ENCODE measurements around the gene GSTA3.

GRCh38 chr6:49593356-49593819 lies 42.9 kb downstream of the C6orf141 start:
- PRO-cap, result no peak

DNA sequence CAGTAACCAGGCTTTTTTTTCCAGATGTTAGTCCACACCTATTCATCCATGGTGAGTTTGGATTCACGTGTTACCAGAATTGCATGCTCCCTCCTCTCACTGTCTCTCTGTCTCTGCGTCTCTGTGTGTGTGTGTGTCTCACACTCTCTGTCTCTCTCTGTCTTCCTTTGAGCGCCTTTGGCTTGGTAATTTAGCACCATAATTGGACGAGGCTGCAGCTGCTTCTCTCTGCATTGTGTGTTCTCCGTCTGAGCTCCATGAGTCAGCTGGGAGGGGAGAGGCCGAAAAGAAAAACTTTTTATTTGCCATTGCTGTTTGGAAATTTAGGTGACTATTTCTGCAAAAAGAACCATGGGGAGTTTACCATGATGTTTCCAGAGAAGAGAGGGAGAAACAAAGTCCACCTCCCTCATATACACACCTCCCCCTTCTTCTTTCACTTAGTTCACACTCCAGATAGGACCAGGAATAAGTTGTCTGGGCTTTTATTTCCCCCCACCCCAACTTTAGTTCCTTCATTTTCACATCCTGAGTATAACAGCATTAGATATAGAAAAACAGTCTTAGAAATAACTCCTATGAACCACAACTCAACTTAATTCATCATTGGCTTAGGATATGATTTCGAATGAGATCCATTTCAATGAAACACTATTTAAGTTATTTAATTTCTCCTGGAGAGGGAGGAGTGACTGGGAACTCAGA lies 3.6 kb downstream of the TFAP2B start:
- PRO-cap, result no peak

- PRO-cap, result no peak
Measured at GRCh38 chr6:51137831-51138127, 319.1 kb downstream of the TFAP2B start.

DNA sequence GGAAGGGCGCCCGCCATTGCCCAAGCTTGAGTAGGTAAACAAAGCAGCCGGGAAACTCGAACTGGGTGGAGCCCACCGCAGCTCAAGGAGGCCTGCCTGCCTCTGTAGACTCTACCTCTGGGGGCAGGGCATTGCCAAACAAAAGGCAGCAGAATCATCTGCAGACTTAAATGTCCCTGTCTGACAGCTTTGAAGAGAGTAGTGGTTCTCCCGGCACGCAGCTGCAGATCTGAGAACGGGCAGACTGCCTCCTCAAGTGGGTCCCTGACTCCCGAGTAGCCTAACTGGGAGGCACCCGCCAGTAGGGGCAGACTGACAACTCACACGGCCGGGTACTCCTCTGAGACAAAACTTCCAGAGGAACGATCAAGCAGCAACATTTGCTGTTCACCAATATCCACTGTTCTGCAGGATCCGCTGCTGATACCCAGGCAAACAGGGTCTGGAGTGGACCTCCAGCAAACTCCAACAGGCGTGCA lies 406.1 kb downstream of the TFAP2B start:
- PRO-cap, result no peak

- PRO-cap, result no peak
Measured at GRCh38 chr6:52124566-52125224, 37.3 kb upstream of the PKHD1 start.

DNA sequence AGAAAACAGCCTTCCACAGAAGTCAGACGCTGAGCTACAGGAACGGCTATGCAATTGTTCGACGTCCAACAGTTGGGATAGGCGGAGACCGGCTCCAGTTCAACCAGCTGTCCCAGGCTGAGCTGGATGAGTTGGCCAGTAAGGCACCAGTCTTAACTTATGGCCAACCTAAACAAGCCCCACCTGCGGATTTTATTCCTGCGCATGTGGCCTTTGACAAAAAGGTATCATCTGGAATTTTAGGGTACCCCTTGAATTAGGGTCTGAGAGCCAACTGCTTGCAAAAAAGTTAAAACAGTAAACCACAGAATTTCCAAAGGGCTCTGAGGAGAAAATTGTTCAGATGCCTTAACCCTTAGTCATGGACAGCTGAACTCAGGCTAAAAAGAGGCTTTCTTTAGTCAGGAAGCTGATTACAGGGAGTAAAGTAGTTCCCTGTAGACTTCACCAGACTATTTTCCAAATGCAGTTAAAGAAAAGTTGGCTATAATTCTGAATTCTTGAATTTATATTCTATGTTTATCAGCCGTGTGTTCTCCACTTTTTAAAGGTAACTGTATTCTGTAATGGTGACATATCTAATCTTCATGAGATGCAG lies 3.9 kb downstream of the EFHC1 start:
- PRO-cap, result no peak

DNA sequence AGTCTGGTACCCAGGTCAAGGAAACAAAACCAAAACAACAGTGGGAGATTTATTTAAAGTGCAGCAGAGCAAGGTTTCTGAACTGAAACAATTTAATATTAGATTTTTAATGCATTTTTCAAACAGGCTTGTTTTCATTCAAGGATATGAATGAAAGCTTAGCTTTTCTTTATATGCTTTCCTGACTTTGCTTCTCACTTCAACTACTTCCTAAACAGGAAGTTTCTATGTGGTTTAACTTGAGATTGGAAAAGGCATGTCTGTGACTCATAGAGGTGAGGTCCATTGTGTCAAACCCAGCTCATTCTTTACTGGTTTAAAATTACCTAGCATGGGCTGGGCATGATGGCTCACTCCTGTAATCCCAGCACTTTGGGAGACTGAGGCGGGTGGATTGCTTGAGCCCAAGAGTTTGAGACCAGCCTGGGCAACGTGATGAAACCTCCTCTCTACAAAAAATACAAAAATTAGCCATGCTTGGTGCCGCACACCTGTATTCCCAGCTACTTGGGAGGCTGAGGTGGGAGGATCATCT lies 34.4 kb downstream of the EFHC1 start:
- PRO-cap, result no peak

DNA sequence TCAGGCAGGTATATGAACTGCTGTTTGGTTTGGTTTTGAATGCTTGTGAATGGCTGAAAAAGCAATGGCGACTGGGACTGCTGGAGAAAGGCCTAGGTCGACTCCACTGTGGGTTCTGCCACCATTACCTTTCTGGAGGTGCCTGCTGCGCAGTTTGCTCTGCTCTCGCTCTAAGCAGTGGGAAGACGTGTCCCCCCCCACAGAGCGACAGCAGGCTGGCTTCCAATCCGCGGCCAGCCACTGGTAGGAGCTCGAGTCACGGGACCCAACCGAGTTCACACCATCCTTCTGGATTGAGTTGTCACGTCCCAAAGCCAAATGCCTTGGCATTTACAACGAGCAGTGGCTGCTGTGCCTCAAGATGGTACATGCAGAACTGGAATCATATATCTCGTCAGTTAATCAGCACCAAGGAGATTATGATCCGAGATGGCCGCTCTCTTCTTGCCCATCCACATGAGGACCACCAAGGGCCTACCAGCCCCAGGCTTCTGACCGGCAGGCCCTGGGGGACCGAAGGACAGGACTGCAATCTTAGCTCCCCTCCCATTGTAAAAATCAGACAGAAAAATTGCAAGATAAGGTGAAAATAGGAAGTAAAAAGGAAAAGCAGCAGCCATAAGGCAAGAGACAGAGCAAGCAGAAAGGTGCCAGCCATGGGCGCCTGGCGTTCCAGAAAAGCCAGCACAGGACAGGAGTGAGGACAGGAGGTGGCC lies 74.5 kb downstream of the TRAM2 start:
- PRO-cap, result no peak

DNA sequence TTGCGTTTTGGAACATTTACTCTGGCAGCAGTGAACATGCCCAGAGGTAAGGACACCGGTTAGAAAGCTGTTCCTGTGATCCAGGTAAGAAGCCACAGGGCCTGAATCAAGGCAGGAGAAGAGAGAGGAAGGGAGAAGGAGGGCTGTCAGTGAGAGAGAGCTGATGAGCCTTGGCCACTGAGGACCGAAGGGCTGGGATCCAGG lies 58.5 kb downstream of the TRAM2 start:
- PRO-cap, result no peak

- PRO-cap, result no peak
Measured at GRCh38 chr6:52909493-52909873, at the start of gene GSTA3. TSS of gene GSTA3 (minus strand) at chr6:52909698.

DNA sequence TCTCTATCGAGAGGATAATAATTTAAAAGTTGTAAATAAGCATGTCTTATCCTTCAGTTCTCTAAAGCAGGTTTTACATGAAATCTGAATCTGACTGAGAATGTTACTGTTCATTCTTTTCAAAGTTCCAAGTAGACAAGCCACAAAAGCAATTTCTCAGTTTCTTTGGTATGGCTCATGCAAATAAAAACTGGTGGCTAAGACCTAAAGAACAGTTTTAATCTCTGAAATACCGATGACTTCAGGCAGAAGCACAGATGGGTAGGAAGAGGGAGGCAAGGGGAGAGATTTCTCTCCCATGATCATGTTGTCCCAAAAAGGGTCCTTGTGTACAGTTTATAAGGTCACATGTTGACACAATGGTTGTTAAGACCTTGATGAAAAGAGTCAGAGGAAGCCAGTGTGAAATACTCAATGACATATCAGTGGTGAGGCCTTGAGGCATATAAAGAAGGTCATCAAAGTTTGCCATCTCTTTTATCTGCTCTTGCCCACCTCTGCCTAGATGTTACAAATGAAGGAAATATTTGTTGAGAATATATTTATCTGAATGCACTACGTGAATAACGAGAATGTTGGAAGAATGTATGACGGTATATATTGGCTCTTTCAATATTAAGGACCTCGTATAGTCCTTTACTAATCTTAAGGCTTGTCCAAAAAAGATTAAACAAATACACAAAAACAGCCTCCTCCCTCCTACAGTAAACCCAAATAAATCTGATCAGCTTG lies 87.8 kb upstream of the GCM1 start:
- PRO-cap, result unidirectional peak, plus-strand start at position 227 of the sequence

DNA sequence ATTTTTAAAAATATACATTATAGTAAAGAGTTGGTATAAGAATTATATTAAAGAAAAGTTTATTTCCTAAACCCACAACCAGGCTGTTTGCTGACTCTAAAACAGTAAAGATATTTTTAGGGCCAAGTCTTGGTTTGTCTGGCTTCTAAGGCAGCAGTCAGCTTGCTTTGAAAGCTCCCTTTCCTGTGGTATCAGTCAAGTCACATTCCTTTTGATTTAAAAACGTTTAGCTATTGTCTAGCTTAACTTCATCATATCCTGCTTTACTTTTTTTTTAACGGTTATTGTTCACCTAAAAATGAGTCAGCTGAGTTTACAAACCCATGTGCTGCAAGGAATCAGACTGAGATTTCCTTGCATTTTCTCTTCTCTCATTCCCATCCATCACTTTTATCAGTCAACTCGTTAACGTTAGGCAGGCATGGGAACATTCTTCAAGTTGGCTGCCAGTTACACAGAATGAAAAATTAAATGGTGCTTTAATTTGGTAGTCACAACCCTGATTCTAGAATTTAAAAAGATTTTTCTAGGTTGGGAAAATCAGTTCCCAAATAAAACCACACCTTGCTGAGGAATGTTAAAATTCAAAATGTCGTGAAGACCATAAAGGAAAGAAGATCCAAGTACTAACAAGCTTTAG lies 46.0 kb downstream of the ELOVL5 start:
- PRO-cap, result unidirectional peak, minus-strand start at position 193 of the sequence

GRCh38 chr6:53343862-53345309 lies 4.4 kb downstream of the ELOVL5 start:
- PRO-cap, result no peak

GRCh38 chr6:53358721-53359267 lies 10.0 kb upstream of the ELOVL5 start:
- PRO-cap, result bidirectional peak, plus-strand start at chr6:53358870, minus-strand start at chr6:53358801

GRCh38 chr6:53433410-53433803 lies 84.7 kb upstream of the ELOVL5 start:
- PRO-cap, result no peak

DNA sequence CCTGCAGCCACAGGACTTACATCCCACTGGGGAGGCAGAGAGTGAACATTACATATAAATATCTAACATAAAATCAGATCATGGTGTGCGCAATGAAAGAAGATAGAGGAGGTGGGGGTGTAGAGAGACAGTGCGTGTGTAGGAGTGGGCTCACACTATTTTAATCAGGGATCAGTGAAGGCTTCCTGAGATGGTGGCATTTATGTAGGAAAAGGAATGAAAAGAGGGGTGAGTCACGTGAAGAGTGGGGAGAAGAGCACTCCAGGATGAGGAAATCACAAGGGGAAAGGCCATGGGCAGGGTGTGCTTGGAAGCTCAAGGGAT lies 80.2 kb downstream of the GCLC start:
- PRO-cap, result no peak

DNA sequence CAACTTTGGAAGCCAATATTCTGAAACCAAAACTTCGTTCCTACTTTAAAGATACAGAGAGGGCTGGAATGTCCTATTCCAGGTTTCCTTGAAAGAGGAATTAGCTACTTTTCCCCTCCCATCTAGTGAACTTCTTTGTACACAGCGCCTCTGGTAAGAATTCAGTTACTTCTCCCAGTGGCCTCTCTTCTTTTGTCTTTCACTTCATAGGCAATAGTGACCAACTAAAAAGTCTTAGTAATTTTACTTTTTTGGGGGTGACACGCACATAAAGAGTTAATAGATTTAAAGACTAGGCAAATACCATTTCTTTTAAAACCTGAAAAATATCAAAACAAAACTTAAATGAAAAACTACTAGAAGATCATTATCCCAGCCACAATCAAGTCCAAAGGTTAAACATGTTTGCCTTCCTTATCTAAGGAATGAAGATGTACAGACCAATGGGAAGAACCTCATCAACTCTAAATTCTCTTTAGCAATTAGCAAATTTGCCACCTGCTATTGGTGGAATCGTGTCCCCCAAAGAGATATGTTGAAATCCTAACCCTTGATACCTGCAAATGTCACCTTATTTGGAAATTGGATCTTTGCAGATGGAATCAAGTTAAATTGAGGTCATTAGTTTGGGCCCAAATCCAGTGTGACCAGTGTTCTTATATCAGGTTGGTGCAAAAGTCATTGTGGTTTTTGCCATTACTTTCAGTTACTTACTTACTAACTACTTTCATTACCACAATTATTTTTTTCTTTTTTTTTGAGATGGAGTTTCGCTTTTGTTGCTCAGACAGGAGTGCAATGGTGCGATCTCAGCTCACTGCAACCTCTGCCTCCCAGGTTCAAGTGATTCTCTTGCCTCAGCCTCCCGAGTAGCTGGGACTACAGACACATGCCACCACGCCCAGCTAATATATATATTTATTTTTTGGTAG lies 31.5 kb downstream of the KLHL31 start:
- PRO-cap, result no peak

DNA sequence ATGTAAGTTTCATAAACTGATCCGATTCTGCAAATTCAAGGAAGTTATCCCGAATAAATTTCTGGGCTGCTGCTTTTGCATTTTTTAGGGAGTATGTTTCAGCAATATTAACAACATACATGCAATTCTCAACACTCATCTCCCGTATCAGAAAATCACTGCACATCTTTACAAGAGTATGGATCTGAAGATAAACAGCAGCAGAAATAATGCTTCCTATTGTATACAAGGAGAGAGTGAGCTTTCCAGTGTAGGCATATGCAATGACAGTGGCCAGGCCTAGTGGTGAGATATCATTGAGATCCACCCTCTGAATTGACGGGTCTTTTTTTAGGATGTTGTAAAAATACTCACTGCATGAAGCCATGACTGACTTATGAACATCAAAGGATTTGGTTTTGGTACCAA lies 10.9 kb downstream of the KLHL31 start:
- PRO-cap, result no peak

DNA sequence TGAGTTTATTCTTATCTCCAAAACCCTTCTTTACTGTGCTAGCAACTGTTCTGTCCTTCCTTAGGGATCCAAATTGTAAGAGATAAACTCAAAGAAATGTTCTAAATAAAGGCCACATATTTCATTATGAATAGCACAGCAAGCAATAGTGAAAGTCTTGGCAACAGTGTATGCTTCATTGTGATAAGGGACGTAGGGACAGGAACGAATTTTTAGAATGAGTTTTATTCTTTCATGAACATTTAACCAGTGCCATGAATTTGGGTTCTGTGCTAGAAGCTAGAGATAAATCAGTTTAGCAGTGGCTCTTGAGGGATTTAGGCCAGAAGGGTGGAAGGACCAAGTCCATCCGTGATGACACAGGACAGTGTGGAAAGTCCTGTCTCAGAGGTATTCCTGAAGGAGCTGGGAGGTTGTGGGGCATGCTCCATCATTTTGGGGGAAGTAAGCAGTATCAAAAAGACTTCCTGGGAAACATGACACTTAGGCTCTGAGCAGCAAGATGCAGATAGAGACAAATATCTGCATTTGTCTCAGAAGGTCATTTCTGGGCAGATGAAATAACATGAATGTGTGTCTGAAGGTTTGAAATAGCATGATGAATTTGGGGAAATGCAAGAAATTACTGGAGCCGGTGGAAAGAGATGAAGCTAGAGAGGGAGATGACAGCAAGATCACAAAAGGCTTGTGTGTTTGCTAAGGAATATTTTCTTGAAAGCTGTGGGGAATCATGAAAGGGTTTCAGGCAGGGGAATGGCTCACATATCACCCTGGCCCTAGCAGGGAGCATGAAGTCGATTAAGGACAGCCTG lies 61.4 kb downstream of the LRRC1 start:
- PRO-cap, result no peak

- PRO-cap, result no peak
Measured at GRCh38 chr6:53918858-53919285, 124.1 kb downstream of the LRRC1 start.